ENCODE results near the genes ASH1L and RXFP4.

DNA sequence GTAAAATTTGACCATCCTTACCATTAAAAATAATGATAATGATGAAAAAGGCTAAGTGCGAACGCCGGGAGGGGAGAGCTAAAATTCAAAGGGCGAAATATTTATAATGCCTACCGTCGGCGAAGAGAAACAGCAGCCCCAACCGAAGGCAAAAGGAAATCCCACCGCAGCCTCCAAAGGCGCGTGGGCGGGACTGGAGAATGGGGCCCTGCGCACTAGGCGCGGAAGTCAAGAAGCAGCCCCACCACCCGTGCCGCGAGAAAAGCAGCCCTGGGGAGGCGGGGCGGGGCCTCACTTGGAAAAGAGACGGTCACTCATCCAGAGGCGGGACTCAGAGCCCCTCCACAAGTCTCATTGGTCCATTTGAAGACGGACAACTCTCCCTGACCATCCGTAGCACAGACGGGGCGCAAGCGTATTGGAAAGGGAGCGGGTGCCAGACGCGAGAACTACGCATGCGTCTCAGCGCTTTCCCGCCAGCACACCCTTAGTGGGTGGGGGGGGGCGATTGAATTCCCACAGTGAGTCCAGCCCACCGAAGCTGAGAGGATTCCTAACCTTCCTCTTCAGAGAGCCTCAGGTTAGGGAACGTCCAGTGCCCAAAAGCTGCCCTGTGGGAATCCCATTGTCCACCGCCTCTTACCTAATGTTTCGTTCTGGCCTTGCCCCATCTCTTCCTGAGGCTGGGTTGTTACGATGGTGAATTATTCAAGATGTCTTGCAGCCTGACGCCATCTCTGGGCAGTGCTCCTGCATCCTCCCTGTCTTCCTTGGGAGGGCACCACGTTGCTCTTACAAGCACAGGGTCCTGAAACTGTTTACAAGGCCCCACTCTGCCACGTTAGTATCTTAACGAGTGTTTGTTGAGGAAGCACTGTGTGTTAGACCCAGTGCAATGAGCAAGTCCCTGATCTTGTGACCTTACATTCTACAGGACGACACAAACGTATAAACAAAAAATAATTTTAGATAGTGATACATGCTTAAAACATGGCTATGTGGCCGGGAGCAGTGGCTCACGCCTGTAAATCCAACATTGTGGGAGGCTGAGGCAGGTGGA lies 13.5 kb downstream of the GBA1 start:
- PRO-cap, result bidirectional peak, plus-strand start at position 428 of the sequence, minus-strand start at position 202 of the sequence
- RAMPAGE, long total RNA, 2 experiments, result no peak in any of the 2 experiments

DNA sequence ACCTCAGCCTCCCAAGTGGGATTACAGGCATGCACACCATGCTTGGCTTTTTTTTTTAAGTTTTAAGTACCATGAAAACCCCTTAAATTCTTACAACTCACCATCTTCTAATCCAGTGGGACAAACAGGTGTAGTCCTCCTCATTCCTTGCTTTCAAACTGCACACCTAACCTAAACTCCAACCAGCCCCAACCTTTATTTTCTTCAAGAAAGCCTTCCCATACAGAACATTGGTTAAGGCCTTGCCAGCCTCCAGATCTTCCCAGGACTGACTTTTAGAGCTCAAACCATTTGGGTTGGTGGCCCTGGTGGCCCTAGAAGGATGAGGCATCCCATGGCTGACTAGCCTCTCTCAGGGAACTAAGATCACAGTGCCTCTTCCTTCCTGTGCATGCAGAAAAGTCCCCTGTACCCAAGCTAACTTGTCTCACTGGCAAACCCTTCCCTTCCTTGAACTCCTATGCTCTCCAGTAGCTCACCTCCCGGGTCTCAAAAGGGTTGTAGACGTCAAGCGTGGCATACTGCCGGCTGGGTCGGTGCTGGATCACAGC lies 907 bp downstream of the SCAMP3 start:
- PRO-cap, result no peak
- RAMPAGE, long total RNA, 2 experiments, result no peak in any of the 2 experiments

DNA sequence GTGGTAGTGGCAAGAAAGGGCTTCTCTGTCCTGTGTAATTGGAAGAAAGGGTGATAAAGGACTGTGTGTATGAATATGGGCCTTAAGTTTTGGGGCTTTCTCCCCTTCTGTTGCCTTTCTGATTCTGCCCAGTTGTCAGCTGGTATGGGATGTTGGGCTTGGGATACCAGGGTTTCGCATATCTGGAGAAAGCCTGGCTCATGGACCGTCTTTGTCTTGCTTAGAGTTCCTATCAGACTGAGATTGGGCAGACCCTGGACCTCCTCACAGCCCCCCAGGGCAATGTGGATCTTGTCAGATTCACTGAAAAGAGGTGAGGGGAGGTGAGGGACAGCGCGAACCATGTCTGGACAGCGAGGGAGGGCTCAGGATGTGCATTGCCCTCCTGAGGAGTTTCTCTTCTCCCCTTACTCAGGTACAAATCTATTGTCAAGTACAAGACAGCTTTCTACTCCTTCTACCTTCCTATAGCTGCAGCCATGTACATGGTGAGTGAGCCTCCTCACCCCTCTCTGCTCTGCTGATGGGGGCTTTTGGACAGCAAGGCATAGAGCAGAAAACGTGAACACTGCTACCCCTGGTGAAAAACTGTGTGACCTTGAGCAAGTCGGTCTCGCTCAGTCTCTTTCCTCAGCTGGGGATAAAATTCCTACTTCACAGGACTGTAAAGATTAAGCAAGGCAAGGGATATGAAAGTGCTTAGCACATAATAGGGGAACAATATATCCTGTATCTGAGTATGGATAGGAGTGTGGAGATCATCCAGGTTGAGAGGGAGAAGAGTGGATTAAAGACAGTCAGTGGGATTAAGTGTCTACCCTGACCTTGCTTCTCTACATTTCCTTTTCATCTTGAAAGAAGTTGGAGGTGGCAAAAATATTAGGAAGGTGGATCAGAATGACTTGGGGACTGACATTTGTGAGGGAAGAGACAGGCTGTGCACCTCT lies 2.0 kb upstream of the RUSC1 start:
- PRO-cap, result no peak
- RAMPAGE, long total RNA, 2 experiments, result no peak in any of the 2 experiments

GRCh38 chr1:155336817-155337965 lies 16.5 kb downstream of the RUSC1 start:
- PRO-cap, result no peak
- RAMPAGE, long total RNA, 2 experiments, result no peak in any of the 2 experiments

DNA sequence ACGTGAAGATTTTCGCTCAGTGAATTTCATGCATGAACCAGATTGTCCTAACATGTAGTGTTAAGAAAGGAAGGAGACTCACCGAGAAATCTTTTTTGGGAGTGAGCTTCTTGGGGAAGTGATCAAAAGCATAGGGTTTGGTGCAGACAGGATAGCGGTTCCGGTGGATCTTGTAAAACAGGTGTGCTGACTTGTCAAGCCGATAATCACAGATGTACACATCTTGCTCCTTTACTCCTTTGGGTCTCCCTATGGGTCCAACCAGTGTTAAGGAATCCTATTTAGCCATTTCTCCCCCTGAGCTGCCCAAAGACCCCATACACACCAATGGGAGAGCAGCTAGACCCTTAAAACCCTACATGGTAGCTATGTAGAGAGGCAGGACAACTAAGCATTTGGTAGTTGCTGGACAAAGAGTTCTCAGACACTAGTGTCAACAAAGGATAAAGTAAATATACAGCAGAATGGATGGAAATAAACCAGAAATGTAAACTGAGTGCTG lies 21.2 kb downstream of the RUSC1 start:
- PRO-cap, result no peak
- RAMPAGE, long total RNA, 2 experiments, result no peak in any of the 2 experiments

DNA sequence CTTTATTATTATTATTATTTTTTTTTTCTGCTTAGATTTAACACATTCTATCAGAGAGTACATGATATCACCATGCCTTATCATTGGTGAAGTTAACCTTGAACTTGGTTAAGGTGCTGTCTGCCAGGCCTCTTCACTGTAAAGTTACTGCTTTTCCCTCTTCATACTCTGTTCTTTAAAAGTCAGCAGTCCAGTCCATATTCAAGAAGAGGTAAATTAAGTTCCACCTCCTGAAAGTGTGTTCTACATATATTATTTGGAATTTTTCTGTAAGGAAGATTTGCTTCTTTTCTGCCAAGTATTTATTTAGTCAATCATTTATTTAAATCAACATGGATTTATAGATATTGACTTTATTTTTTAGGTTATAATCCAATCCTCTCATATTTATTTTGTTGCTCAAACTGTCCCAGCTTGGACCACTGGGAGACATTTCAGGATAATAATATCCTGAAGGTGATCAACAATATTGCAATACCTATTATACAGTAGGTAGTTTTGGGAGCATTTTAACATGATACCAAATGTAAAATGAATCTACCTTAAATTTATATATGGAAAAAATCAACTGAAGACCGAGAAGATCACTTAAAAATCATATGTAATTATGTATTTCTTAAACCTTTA lies 94.3 kb downstream of the ASH1L start:
- PRO-cap, result no peak
- RAMPAGE, long total RNA, 2 experiments, result no peak in any of the 2 experiments

- PRO-cap, result bidirectional peak, plus-strand start at chr1:155562411, minus-strand start at chr1:155562456; bidirectional peak, plus-strand start at chr1:155563246, minus-strand start at chr1:155562819
- RAMPAGE, long total RNA, 2 experiments, result start-site peak on the minus strand in 1 of 2 experiments, at chr1:155562782-155562835 at its widest, 504 reads per replicate
Observed at GRCh38 chr1:155562249-155562859, at the start of gene ASH1L. Gene ASH1L (minus strand): TSS chr1:155562803.

DNA sequence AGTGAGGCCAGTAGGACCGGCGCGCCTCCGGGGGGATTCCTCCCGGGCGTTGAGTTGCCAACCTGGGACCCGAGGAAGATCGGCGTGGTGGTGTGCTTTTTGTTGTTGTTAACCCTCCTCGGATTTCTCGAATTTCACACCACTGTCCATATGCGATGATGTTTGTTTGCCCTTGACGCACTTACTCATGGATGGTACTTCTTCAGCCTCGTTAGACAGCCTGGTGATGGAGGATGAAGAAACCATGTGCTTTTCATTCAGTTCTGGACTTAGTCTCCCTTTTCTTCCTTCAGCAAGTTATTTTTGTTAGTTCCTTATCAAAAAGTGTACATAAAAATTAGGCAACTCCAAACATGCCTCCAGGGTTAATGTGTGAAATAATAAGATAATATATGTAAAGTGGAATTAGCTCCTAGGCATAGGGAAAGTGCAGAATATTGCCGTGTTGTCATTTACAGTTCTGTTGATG lies 836 bp upstream of the ASH1L start:
- PRO-cap, result no peak
- RAMPAGE, long total RNA, 2 experiments, result no peak in any of the 2 experiments

GRCh38 chr1:155859931-155860797 lies 797 bp downstream of the SYT11 start:
- PRO-cap, result unidirectional peak, plus-strand start at chr1:155860347; bidirectional peak, plus-strand start at chr1:155860678, minus-strand start at chr1:155860441
- RAMPAGE, long total RNA, 2 experiments, result no peak in any of the 2 experiments

DNA sequence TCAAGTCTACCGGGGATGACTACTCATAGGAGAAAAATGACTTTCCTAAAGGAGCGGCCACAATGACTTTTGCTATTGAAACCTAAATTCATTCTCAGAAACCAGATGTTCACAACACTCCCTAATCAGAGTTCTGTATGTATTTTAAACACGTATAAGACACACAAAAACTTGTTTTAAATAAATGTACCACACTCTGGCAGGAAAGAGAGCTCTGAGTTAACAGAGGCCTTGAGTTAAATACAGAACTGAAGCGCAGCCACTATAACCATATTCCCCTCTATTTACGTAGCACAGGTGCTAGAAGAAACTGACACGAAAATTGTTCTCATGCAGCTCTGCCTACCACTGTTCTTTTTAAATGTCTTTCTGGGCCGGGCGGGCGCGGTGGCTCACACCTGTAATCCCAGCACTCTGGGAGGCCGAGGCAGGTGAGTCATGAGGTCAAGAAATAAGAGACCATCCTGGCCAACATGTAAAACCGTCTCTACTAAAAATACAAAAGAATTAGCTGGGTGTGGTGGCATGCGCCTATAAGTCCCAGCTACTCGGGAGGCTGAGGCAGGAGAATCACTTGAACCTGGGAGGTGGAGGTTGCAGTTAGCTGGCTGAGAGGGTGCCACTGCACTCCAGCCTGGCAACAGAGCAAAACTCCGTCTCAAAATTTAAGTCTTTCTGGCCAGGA lies 761 bp upstream of the RIT1 start:
- PRO-cap, result no peak
- RAMPAGE, long total RNA, 2 experiments, result no peak in any of the 2 experiments

GRCh38 chr1:155941076-155941933 lies at the start of gene RXFP4:
Gene RXFP4 (plus strand): TSS chr1:155941638.
- PRO-cap, result no peak
- RAMPAGE, long total RNA, 2 experiments, result no peak in any of the 2 experiments

GRCh38 chr1:155950868-155951549 lies 9.6 kb downstream of the RXFP4 start:
- PRO-cap, result no peak
- RAMPAGE, long total RNA, 2 experiments, result no peak in any of the 2 experiments

- PRO-cap, result no peak
- RAMPAGE, long total RNA, 2 experiments, result no peak in any of the 2 experiments
Observed at GRCh38 chr1:155968880-155969257, 9.5 kb downstream of the ARHGEF2 start.

- PRO-cap, result unidirectional peak, minus-strand start at chr1:155990120
- RAMPAGE, long total RNA, 2 experiments, result no peak in any of the 2 experiments
Observed at GRCh38 chr1:155989850-155990360, 11.6 kb upstream of the ARHGEF2 start.

DNA sequence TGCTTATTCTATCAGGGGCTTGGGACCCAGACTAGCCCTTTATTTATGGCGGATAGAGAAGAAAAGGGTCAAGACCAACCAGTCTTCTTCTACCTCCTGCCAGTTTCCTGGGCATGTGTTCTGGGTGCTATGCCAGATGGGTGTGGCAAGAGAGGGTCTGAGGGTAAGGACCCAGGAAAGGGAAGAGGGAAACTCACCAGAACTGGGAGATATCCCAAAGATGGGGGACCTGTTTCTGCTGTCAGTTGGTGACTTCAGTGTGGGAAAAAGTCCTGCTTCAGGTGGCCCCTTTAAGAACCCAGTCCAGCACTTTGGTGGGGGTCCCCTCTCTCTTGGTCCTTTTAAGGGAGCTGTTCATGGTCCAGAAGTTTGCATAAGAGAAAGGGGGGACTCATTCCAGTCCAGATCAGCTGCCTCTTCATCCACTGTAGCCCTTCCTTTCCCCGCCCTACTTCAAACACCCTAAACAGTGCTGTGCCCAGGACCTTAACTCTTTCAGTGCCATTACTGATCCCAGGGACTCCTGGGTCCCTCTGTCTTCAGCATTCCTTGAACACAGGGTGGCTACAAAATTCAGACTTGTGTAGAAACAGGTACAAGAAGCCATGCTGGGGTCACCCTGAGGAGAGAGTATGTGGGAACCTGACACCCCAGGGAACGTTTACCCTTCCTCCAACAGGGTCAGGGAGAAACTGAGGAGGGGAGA lies 18.4 kb downstream of the SSR2 start:
- PRO-cap, result no peak
- RAMPAGE, long total RNA, 2 experiments, result no peak in any of the 2 experiments

- PRO-cap, result no peak
- RAMPAGE, long total RNA, 2 experiments, result no peak in any of the 2 experiments
Observed at GRCh38 chr1:156003944-156004403, 16.8 kb downstream of the SSR2 start.

- PRO-cap, result no peak
- RAMPAGE, long total RNA, 2 experiments, result no peak in any of the 2 experiments
Observed at GRCh38 chr1:156019768-156020490, 822 bp downstream of the SSR2 start.

DNA sequence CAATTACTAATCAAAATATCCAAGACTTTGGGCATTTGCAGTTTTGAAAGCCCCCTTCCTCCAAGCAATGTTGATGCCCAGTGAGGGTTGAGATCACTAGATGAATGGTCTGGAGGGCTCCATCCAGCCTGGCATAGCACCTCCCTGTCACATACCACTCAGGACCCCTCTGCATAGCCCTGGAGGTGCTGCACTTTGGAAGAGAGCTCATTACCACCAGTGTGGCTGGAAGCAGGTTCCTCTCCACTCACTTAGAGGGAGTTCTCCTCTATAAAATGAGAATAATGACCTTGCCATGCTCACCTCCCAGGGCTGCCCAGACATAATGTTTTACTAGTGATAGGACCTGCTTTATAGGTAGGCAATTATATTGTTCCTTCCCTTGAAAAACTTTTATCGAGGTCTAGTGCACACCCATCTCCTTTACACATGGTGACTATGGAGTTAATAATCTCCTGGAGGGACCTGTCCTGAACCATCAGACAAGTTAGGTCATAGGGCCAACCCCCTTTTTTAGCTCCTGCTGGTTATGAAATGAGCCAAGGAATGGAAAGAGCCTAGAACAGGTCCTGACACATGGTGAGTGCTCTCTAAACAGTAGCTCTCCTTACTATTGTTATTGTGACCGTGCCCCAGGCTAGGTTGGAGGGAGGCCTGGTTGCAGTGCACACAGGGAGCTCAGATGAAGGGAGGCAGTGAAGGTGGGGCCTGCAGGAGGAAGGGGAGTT lies 14.4 kb upstream of the LMNA start:
- PRO-cap, result no peak
- RAMPAGE, long total RNA, 2 experiments, result no peak in any of the 2 experiments

DNA sequence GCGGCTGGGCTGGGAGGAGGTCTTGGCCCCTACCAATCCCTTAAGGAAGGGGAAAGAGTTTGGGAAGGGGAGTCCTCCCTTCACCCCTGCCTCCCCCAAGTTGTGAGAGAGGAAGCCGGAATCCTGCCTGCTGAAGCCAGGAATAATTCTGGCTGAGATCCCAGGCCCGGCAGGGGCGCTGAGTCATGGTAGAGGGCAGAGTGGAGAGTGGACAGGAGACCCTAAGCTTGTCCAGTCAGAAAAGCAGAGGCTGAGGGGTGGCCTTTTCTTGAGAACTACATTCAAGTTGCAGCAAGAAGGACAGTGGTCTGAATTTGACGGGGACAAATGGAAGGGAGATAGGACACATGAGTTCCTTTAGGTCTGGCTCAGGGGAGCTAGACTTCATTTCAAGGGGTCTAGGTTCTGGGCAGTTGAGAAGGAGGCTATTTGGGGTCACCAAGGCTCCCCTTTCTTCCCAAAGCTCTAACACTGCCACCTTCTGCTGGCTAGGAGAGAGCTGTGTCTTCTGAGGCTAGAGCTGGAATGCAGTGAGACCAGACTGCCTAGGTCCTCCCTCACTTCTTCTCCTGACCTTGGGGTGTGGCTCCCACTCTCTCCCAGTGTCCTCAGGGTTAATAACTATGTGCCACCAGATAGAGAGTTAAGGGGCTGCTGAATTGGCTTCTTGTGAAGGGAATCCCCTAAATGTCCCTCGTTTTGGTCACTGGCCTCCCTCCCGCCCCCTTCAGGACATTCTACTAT lies 8.5 kb downstream of the LMNA start:
- PRO-cap, result bidirectional peak, plus-strand start at position 306 of the sequence, minus-strand start at position 102 of the sequence; bidirectional peak, plus-strand start at position 634 of the sequence, minus-strand start at position 527 of the sequence; unidirectional peak, minus-strand start at position 669 of the sequence
- RAMPAGE, long total RNA, 2 experiments, result no peak in any of the 2 experiments

DNA sequence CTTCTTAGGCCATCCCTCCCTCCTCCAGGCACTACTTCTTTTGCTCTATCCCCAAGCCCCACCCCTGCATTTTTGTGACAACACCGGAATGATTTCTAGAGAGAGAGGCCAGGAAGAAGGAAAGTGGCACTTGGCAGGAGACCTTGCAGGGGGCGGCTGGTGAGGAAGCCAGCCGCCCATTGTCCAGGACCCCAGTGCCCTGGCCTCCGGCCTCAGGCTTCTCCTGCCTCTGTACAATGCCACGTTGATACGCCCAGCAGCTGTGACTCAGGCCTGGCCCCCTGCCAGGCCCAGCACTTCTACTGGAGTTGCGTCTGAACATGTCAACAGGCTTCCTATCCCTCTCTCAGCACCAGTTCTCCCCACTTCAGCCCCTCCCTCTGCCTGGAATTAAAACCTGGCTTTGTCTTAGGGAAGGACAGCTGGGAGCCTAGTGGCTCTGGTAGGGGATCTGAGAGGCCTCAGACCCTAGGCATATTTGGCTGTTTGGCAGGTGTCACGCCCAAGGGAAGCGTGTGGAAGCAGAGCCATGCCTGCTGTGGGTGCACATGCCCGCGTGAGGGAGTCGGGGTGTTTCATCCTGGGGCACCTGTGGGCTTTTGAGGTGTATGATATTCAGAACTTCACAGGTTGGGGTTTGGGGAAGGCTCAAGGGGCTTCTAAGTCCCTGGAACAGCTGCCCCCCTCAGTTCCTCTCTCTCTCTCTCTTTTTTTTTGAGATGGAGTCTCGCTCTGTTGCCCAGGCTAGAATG lies 9.3 kb downstream of the LMNA start:
- PRO-cap, result bidirectional peak, plus-strand start at position 296 of the sequence, minus-strand start at position 231 of the sequence
- RAMPAGE, long total RNA, 2 experiments, result no peak in any of the 2 experiments

Data from lower leg skin (tissue), 2 donors.